AG08470 (cell line): ENCODE measurements around a stretch of chr17.

DNA sequence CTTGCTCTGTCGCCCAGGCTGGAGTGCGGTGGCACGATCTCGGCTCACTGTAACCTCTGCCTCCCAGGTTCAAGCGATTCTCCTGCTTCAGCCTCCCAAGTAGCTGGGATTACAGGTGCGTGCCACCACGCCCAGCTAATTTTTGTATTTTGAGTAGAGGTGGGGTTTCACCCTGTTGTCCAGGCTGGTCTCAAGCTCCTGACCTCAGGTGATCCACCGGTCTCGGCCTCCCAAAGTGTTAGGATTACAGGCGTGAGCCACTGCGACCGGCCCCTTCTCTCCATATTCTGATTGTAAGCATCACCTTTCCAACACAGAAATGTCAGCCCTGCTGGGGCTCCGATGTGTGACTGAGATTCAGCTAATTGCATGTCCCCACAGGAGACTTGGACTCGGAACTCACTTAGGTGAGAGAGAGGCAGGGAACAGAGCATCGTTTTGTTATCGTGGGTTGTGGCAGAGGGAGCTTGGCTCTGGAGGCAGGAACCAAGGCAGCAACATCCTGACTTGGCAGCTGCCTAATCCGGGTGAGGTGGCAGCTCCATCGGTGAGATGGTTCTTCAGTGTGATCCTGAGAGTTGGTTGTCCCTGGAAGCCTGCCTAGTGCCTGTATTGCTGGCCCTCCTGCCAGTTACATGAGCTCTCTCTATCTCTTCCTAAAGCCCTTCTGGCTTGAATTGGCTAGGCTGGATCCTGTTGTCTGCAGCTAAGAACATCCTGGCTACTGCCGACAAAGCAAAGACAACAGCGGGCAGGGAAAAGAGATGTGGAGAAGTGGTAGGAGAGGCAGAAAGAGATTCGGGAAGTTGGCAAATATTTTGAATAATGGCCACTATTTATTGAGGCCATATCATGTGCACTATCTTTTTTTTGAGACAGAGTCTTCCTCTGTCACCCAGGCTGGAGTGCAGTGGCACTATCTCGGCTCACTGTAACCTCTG is 20.0 kb upstream of the SEC14L1 start:
- RRBS: no CpG with 5 or more reads among the region's 22 CpGs

GRCh38 chr17:77200711-77201088 is 59.9 kb downstream of the SEC14L1 start:
- RRBS: no CpG with 5 or more reads among the region's 10 CpGs

DNA sequence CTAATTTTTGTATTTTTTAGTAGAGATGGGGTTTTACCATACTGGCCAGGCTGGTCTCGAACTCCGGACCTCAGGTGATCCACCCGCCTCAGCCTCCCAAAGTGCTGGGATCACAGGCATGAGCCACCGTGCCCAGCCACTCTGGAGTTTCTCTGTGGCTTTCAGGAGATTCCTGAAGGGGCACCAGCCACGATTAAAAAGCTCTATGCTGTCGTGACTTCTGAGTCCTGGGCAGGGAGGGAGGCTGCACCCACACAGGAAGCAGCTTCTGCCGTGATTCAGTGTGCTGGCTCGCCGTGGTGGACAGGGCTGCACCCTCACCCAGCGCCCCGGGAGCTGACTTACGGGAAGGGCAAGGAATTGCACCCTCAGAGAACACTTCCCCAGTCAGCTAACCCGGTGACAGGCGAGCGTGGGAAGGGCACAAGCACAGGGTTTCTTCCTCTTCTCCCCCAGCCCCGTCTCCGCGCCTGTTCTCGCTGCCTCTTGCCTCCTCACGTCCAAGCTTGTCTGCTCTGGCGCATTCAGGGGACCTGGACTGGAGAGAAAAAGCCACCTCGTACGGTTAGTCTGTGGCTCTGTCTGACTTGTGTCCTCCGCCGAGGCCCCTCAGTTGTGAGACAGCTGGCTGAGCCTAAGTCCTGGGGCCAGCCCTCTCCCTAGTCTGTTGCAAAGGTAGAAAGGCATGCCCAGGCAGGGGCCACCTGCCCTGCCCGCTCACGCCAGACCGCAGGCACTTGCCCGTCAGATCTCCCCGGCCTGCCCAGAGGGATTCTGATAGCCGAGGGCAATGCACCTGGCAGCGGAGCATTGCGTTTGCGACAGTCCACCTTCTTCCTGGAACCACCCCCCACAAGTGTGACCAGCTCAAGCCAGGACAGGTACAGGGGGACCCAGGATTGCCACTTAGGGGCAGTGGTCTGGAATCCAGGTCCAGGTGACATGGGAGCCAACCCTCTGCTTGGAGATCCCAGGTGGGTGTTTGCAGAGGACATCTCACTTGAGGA is 4.6 kb downstream of the SEPTIN9 start:
- RRBS: 5% methylated on average over 3 of the region's 34 CpGs

- RRBS: no CpG with 5 or more reads among the region's 8 CpGs
Measured at GRCh38 chr17:77350154-77350692, 68.9 kb downstream of the SEPTIN9 start.

- RRBS: no CpG with 5 or more reads among the region's 13 CpGs
Measured at GRCh38 chr17:77352440-77352904, 71.2 kb downstream of the SEPTIN9 start.

GRCh38 chr17:77372355-77372730 is 91.0 kb downstream of the SEPTIN9 start:
- RRBS: 8% methylated on average over 3 of the region's 13 CpGs

DNA sequence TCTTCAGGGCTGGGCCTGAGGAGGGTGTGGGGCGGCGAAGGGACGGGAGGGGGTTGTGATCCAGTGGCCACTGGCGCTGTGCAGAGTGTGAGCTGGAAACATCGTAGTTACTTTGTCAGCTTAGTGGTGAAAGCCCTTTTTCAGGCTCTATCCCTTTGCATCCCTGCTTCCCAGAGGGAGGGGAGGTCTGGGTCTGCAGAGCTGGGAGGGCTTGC is 93.4 kb downstream of the SEPTIN9 start:
- RRBS: no CpG with 5 or more reads among the region's 5 CpGs

DNA sequence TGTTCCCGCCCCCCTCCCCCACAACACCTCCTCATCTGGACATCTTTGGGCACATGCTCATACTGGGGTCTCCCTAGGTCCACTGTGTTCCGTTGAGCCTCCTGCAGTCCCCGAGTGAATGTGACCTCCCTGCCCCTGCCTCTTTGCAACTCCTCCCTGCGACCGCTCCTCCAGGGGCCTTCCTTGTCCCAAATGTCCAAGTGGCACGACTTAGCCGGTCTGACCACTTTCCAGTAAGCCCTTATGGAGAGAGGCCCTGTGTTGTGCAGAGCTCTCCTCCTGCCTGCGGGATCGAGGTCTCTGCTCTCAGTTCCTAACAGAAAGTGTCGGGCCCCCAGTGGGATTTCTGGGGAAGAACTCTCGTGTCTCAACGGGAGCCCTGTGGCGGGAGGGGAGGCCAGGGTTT is 93.7 kb downstream of the SEPTIN9 start:
- RRBS: no CpG with 5 or more reads among the region's 13 CpGs

DNA sequence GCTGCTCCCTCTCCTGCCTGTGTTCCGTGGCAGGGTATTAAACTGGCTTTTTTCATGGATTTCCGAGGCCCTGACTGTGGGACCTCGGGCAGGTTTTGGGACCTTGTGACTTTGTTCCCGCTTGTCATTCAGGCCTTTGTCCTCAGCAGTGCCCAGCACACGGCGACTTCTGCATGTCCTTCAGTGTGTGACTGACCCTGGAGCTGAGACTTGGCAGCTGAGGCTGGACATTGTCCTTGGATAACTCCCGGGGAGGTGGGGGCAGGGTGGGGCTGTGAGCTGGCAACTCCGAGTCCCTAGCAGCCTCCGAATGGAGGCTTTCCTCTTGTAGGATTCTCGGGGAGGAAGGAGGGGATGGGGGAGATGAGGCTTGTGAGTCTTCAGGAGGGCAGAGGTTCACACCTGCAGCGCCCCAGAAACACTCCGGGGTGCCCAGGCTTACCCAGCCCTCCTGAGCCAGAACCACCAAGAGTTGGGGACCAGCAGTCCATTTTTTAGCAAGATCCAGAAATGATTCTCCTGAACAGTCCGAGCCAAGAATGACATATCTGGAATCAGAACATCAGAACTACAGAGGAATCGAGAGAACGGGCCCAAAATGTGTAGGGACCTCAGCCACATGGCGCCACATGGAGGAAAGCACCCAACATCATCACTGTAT is 103.0 kb downstream of the SEPTIN9 start:
- RRBS: no CpG with 5 or more reads among the region's 16 CpGs

DNA sequence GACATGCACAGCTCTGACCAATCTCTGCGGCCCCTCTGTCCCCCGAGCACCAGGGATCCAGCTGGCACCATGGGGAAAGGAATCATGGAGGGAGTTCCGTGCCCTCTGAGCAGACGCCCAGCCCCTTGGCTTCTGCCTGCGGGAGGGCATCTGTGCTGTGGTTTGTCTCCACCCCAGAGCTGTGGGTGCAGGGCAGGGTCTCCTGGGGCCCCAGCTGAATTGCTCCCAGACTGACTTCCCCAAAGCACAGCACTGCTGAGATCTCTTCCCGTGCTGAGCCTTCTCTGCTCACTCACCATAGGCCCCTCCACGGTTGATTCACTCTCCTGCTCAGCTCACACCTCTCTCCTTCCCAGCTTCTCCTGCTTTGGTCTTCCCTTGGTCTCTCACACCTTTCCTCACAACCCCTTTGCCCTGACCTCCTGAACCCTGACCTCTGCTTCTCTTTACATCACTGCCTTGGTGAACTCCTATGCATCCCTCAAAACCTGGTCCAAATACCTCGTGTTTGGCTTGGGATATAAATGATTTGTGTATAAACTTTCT is 124.7 kb downstream of the SEPTIN9 start:
- RRBS: no CpG with 5 or more reads among the region's 8 CpGs

DNA sequence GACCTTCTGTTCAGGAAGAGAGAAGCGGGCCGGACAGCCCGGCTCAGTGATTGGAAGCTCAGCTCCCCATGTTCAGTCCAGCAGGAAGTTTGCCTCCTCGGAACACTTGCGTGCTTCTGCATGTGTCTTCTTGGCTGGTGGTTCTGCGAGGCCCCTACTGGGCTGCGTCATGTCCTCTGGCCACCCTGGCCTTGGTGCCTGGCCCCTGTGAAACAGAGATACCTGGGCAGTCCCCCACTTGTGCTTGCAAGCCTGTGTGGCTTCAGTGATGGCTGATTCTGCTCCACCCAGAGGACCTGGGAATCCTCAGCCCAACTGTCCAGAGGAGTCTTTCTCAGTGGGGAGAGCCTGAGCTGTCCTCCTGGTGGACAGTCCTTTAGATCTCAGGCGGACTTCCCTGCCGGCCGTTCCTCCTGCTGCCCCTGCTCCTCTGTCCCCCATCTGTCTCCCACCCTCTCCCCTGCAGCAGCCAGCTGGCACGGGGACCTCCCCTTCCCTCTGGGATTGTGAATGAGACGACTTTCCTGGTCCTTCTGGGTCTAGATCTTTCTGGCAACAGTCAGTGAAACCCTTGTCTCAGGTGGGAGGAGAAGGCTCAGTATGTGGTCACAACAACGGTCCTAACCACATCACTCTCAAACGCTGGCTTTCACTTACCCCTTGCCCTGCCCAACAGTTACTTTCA is 139.1 kb downstream of the SEPTIN9 start:
- RRBS: 20% methylated on average over 2 of the region's 14 CpGs

DNA sequence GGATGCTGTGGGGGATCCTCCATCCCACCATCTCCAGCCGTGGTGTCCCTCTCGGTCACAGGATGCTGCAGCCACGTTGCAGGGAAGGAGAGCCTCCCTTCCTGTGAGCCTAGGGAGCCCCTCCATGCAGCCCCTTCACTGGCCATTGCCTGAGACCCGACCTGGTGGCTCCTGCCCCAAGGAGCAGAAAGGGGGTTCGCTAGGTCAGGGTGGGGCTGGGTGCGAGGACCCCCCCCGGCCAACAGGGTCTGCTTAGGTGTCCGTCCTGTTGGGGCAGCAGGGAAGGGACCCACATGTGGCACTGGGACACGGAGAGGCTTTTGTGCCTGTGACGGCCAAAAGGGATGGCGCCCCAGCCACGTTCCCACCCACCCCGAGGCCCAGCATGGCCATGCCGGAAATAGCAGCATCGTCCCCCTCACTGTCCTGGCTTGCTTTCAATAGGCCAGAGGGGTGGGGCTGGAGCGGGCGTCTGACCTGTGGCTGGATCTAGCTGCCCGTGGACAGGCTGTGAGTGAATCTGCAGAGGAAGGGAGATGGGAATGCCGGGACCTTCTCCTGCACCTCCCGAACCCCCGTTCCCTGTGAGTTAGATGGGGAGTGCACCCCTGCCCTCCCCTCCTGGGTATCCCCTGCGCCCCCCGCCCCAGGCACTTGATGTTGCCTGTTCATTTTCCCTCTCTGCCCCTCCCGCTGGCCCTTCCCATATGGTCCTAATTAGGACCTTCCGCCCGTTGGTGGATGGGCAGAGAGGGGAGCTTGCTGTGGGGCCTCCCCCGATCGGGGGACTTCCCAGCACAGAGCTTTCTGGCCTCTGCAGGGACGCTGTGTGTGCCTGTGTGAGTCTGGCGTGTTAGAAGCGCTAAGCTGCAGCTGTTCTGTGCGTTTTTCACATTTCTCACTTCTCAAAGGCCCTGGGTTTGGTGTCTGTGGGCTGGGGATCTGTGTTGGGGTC is 152.1 kb downstream of the SEPTIN9 start:
- RRBS: no CpG with 5 or more reads among the region's 32 CpGs

- RRBS: no CpG with 5 or more reads among the region's 36 CpGs
Measured at GRCh38 chr17:77451202-77451657, 169.9 kb downstream of the SEPTIN9 start.

GRCh38 chr17:77457055-77457699 is 175.9 kb downstream of the SEPTIN9 start:
- RRBS: 83% methylated on average over 3 of the region's 17 CpGs

- RRBS: 0% methylated on average over 3 of the region's 15 CpGs
Measured at GRCh38 chr17:77474982-77475570, 193.8 kb downstream of the SEPTIN9 start.

DNA sequence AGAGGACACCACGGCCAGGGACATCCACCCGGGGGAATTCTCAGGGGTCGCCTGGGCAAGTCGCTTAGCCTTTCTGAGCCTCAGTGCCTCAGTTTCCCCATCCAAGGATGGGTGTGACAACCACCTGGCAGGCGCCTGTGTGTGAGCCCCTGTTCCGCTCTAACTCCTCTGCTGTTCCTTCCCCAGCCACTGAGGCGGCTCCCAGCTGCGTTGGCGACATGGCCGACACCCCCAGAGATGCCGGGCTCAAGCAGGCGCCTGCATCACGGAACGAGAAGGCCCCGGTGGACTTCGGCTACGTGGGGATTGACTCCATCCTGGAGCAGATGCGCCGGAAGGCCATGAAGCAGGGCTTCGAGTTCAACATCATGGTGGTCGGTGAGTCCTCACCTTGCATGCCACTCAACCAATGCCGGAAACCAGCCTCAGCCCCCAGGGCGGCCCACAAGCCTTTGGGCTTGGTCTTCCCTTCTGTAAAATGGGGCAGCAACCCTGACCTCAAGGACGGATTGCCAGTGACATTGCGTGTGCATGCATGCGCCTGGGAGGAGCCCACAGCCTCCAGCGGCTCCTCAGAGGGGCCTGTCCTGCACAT is 200.8 kb downstream of the SEPTIN9 start:
- RRBS: 95% methylated on average over 11 of the region's 27 CpGs

GRCh38 chr17:77610034-77610662 is 328.8 kb downstream of the SEPTIN9 start:
- RRBS: no CpG with 5 or more reads among the region's 16 CpGs

- RRBS: no CpG with 5 or more reads among the region's 17 CpGs
Measured at GRCh38 chr17:77783811-77784538, 174.5 kb upstream of the TNRC6C start.

DNA sequence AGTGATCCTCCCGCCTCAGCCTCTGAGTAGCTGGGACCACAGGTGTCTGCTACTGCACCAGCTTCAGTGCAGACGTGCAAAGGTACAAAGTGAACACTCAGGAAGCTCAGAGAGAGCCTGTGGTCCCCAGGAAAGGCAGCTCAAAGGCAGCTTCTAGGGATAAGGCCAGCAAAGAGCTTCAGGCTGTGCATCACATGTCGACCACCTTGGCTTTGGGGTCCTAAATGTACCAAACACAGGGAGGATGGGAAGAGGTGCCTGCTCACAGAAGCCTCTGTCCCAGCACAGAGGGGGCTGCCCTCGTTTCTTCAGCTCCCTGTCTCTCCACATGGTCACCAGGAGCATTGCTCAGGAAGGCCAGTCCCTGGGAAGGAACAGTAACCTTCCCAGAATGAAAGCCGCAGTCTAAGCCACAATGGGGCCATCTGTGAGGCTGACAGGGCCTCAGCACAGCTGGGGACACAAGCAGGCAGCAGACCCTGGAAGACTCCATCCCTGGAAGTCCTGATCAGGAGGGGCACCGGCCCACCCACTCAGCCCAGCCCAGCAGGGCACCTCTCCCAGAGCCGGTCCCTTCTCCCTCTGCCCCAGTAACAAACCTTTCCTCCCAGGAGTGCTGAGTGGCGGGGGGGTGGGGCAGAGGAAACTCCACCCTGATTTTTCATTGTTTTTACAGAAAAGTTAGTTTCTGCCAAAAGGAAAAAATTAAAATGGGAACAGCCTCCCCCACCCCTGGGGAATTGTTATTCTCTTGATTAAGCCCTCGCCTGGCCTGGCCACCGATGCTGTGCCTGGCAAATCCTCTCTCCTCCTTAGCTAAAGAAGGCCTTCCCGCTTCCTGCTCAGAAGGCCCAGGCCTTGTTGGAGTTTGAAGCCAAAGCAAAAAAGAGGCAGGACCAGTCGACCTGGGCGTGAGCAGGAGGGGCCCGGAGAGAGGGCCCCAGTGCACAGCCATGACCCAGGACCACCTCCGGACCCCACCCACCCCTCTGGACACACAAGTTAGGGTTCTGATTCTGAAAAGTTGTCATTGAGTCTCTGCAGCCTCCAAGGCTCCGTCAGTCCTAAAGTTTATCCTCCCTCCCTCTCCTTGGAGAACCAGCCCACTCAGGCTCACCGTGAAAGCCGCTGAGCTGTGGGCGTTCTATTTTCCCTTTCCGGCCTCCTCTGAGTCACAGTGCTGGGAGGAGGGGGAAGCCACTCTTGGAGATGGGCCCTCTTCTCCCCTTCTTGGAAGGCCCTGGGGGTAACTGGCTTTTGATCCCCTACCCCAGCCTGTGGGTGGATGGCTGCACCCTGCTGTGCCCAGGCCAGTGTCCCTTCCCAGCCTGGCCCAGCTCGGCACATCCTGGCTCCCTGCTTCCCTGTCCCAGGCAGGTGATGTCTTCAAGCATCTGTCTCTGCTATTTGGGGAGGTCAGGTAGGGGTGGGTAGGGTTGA is 128.5 kb upstream of the TNRC6C start:
- RRBS: 18% methylated on average over 4 of the region's 21 CpGs

GRCh38 chr17:77831257-77831837 is 127.2 kb upstream of the TNRC6C start:
- RRBS: no CpG with 5 or more reads among the region's 13 CpGs